ENCODE measurements around the gene GLUD1.

DNA sequence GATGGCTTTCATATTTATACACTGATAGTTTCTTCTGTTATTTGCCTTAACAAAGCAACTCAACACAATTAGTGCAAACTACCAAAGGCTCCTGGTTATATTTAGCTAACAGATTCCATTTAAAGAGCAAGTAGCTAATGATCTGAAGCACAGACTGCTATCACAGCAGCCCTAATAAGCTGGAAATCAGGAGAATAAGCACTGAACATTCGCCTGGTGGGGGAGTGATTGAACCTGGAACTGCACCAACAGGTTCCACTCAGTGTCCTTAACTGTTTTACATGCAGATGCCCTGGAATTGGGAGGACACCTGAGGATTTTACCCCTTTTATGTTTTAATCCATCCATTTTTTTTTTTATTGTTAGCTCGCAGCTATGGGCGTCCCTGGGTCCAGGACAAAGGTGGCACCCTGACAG lies 509.1 kb downstream of the CCSER2 start:
- PRO-cap, result no peak

- PRO-cap, result no peak
Observed at GRCh38 chr10:86163306-86163892, 203.2 kb downstream of the GRID1 start.

GRCh38 chr10:86451107-86451734 lies 70.4 kb downstream of the WAPL start:
- PRO-cap, result no peak

GRCh38 chr10:86521866-86522801 lies 542 bp upstream of the WAPL start:
- PRO-cap, result bidirectional peak, plus-strand start at chr10:86522023, minus-strand start at chr10:86521694

GRCh38 chr10:86652450-86652940 lies 1.9 kb upstream of the OPN4 start:
- PRO-cap, result unidirectional peak, plus-strand start at chr10:86652737

GRCh38 chr10:86735251-86736102 lies 20.9 kb upstream of the BMPR1A start:
- PRO-cap, result no peak

DNA sequence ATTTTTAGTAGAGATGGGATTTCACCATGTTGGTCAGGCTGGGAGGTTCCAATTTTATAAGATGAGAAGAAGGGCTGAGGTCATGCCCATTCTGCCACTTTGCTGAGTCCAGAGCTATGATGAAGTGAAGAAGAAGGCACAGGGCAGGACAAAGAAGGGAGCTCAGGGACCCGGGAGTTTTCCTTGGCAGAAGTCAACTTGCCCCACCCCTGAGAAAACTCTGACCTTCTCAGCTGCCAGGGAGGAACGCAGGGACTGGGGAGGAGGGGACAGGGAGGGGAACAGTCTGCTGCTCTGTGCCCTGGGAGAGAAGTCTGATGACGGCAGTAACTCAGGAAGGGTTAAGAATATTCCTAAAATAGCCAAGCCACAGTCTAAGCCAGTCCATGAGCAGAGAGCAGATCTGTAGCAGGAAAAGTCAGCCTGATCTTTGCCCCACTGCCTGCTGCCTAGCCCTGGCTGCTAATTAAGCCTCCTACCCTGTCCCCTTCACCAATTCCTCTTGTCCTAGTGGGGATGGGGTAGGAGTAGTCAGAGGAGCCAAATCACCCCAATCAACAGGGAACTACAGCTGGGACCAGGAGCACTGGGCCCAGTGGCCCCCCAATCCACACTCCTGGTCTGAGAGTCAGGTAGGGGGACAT lies 11.8 kb downstream of the ADIRF start:
- PRO-cap, result no peak

- PRO-cap, result bidirectional peak, plus-strand start at chr10:87095206, minus-strand start at chr10:87094925
Observed at GRCh38 chr10:87094737-87094971, at the start of gene GLUD1. GLUD1 (minus strand) TSS chr10:87094843.

DNA sequence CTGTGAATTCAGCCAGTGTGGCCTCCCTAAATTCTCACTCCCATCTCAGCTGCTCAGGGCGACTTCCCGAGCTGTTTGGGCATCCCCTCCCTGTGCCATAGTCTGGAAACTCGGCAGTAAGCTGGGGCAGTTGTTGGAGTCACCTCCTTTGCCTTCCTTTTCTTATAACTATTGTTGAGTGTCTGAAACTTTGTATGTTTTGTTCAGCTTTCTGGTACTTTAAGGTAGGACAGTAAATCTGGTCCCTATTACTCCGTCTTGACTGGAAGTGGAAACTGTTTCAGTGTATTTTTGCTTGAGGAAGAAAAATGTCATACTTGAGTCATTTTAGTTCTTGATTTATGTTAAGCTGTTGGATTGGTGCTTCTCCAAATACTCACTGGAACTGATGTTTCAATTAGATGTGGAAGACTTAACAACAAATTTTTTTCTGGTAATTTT lies 33.6 kb downstream of the MINPP1 start:
- PRO-cap, result no peak

DNA sequence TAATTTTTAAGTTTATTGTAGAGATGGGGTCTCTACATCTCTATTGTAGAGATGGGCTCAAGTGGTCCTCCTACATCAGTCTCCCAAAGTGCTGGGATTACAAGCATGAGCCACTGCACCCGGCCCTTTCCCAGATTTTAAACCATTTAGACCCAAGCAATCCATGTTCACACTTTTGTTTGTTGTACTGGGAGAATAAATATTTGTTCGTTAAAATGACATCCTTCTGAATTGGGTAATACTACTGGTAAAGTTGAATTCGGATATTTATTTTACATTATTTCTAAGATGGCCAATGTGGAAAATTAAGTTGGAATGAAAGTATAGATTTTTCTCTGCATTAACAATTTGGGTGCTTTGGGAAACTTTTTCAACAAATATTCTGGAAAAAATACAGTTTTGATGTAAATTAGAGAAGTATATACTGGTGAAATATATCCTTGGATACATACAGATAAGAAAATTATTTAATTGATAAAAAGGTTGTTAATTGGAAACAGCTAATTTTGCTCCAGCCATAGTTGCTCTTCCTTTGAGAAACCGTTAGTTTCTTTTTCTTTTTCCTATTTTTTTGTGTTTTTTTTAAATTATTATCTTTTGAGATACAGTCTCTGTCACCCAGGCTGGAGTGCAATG lies 52.9 kb downstream of the MINPP1 start:
- PRO-cap, result no peak

GRCh38 chr10:87578620-87579452 lies 74.1 kb downstream of the MINPP1 start:
- PRO-cap, result no peak

DNA sequence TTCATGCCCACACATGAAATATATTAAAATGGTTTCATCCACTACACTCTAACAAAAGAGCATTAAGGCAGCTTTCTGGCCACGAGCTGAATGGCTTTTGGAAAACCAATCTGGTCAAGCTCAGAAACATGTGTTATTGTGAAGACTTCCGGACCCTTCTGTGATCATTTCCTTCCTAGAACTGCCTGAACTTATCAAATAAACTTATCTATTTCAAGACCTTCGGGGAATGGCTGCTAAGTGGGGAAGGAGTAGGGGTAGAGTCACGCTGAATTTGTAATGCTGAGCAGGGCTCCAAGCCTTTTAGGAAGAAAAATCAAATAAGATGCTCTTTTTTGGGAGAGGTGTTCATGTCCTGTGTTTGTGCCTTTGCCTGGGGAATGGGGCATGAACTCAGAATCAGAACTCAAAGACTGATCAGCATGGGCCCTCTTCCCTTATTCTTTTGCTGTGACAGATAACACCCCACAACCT lies 56.7 kb downstream of the PAPSS2 start:
- PRO-cap, result no peak

DNA sequence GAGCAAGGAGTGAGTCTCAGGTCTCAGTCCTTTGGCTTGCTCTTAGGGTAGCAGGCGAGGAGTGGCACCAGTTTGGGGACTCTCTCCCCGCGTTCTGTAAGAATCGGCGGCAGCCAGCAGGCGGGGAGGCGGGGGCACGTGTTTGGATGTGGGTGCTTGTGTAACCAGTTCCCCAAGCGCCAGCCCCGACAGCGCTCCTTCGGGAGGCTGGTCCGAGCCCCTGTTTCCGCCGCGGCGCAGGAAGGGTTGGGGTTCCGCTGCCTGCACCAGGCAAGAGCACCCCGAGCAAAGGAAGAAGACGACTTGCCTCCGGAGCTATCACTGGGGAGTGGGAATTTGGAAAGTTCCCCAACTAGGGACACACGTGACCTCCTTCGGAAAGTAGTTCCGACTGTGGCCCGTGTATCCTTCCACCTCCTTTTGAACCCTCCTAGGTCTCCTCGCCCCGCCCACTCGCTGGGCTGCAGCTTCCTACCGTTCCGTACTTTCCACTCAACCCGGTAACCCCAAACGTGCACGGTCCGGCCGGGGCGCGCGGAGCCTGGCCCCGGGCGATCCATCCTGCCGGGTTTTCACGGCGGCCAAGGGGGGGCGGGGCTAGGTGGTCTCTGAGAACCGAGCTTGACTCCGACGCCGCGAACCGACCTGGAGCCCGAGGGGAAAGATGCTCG lies 1.3 kb downstream of the KLLN start:
- PRO-cap, result bidirectional peak, plus-strand start at position 167 of the sequence, minus-strand start at position 96 of the sequence; bidirectional peak, plus-strand start at position 636 of the sequence, minus-strand start at position 395 of the sequence

DNA sequence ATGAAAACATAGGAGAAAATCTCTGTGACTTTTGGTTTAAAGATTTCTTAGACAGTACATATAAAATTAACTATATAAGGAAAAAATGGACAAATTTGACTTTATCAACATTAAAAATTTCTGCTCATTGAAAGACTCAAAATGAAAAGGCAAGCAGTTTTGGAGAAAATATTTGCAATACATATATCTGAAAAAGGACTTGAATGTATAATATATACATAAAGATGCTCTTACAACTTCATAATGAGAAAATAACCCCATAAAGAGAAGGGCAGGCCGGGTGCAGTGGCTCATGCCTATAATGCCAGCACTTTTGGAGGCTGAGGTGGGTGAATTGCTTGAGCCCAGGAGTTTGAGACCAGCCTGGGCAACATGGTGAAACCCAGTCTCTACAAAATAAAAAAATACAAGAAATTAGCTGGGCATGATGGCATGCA lies 56.8 kb downstream of the PTEN start:
- PRO-cap, result no peak

DNA sequence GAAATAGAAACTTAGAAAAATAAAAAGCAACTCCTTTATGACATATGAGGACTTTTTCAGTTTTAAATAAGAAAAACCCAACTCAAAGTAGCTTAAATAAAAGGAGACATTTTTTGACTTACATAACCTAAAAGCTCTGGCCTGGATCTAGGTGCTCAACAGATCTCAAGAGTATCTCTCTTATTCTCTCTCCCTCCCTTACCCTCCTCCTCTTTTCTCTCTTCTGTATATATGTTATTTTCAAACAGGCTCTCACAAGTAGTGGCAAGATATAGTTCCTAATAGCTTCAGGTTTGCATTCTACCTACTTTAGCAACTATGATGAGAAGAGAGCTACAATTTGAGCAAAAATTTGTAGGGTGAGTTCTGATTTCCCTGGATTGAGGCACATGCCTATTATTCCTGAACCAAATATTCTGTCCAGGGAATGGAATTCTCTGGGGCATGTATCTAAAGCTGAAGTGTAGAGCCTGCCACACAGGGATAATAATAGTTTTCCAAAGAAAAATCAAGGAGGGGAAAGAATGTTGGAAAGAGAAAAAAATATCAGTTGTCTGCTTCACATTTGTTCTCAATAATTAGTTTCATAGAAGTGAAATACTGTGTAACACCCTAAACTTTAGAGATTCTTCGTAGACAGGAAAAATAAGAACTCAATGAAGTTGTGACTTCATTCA lies 77.4 kb downstream of the PTEN start:
- PRO-cap, result no peak

DNA sequence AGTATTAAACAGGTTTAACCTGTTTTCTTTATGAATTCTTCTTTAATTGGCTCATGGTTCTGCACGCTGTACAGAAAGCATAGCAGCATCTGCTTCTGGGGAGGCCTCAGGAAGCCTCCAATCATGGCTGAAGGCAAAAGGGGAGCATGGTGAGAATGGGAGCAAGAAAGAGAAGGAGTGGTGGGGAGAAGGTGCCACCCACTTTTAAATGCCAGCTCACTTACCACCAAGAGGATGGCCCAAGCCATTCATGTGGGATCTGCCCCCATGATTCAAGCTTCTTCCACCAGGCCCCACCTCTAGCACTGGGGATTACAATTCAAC lies 92.0 kb downstream of the PTEN start:
- PRO-cap, result no peak

- PRO-cap, result no peak
Observed at GRCh38 chr10:88066896-88067332, 203.5 kb downstream of the PTEN start.

- PRO-cap, result no peak
Observed at GRCh38 chr10:88069998-88070453, 206.6 kb downstream of the PTEN start.

DNA sequence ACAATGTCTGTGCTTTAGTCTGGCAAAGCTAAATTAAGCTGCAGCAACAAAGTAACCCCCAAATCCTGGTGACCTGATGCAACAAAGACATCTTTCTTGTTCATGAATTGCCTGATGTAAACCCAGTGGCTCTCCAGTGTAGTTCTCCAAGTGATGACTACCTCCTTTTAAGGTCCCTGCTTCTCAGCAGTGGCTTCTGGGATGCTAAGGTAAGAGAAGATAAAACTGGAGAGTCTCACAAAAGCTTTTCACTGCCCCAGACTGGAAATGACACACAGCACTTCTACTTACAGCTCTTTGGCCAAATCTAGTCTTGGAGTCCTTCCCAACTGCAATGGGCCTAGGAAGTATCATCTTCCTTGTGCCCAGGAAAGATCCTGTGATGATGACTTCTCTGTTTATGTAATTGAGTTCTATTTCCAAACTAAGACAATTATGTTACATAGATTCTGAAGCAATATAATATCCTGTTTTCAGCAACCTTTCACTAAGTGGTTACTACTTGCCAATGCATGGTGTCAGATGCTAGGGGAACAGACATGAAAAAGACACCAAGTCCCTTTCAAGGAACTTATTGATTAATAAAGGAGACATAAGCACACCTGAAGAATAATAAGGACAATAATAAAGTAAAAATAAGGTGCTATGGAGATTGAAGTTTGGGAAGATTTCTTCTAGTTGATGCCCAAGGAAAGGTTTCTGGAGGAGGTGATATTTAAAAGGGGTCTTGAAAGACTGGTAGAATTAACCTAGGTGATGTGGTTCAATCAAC lies 234.1 kb downstream of the PTEN start:
- PRO-cap, result no peak

- PRO-cap, result no peak
Observed at GRCh38 chr10:88270842-88271244, 312.3 kb downstream of the RNLS start.